M059J (cell line): ENCODE results near the gene PSRC1.

- RAMPAGE, long total RNA, result no peak
Observed at GRCh38 chr1:109235905-109236679, 13.2 kb upstream of the CELSR2 start.

DNA sequence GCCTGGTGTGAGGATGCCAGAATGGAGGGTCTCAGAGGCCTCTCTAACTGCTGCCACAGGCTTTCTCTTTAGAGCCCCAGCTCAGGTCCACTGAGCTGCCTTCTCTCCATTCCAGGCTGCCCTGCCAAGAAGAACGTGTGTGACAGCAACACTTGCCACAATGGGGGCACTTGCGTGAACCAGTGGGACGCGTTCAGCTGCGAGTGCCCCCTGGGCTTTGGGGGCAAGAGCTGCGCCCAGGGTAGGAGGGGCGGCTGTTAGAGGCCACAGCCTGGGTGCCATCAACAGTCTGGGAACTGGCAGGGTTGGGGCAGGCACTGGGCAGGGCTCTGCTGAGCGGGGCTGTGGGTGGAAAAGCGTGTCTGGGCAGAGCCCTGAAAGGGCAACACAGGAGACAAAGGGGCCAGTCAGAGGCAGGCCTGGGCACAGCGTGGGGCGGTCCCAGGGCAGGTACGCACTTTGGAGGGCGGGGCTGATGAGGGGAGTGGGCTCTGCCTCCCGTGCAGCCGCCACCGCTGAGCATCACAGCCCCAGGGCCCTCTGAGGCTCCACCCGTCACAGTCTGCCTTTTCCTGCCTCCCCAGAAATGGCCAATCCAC, 13.8 kb downstream of the CELSR2 start:
- RAMPAGE, long total RNA, result no peak

- RAMPAGE, long total RNA, result no peak
Observed at GRCh38 chr1:109263626-109264042, 14.3 kb downstream of the CELSR2 start.

GRCh38 chr1:109282690-109283619, at the start of gene PSRC1:
PSRC1 (minus strand) TSS chr1:109283145.
- RAMPAGE, long total RNA, result start-site peak on the minus strand at chr1:109283106-109283118, 32 and 37 reads in 2 replicates

GRCh38 chr1:109298477-109298912, 8.3 kb downstream of the MYBPHL start:
- RAMPAGE, long total RNA, result no peak

- RAMPAGE, long total RNA, result no peak
Observed at GRCh38 chr1:109377276-109377908, 20.3 kb downstream of the SORT1 start.

DNA sequence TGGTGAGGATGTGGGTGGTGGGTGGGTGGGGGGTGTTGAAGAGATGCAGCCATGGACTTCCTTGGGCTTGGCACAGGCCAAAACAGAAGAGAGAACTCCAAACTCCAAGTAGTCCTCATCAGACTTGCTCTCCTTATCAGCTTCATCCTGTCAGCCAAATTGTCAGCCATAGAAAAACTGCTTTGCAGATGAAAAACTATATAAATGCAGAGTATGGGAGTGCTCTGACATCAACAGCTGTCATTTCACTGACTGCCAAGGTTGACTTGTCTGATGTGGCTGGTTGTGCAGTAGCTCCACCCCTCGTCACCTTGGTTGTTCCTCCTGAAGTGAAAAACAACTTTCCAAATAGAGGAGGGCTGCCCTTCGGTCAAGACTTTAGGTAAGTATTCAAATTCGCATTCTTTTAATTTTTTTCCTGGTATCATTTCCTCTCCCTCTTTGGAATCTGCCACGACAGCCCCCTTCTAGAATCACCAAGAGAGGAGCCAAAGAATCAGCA, 7.0 kb downstream of the AMIGO1 start:
- RAMPAGE, long total RNA, result no peak

DNA sequence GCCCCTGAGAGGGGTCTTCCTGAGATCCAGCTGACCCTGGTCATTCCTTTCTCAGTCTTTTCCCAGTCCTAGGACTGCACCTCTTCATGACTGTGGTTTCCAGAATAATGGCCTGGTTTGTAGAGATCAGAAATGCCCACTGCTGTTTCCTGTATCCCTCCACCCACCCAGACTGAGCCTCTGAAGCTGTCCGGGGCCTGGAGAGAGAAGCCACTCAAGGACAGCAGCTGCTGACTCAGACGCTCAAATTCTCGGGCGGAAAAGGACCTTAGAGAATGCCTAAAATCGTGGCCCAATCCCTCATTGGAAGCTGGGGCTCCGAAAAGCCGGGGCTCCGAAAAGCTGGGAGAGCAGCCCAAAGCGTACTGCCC, 7.9 kb upstream of the GPR61 start:
- RAMPAGE, long total RNA, result no peak

DNA sequence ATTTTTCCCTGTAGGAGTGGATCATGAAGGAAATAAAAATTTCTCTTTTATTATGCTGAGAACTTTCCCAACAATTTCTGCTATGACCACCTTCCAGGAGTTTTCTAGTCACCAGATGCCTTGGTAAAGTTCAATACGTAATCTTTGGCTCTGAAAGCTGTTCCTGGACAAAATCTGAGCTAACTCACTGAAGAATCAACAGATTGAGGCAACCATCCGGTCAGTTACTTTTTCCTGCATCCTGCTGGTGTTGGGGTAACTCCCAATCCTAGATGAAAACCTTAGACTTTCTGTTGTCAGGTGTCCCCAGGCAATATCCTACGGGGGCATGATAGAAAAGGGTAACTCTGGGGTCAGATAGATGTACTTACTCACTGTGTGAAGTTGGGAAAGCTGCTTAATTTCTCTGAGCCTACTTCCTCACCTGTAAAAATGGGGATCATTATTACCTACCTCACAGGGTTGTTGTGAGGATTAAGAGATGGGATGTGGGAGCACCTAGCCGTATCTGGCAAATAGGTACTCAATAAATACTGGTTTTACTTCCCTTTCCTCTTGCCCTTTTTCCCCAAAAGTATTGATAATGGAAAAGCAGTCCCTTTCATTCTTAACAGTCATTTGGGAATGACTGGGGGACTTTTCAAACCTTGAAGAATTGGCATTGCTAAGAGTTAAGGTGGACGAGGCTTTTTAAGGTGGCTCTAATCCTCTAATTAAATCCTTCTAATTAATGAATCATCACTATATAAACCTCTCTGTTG, 1.5 kb upstream of the GNAI3 start:
- RAMPAGE, long total RNA, result no peak

GRCh38 chr1:109872214-109872550, 38.5 kb upstream of the CSF1 start:
- RAMPAGE, long total RNA, result no peak

DNA sequence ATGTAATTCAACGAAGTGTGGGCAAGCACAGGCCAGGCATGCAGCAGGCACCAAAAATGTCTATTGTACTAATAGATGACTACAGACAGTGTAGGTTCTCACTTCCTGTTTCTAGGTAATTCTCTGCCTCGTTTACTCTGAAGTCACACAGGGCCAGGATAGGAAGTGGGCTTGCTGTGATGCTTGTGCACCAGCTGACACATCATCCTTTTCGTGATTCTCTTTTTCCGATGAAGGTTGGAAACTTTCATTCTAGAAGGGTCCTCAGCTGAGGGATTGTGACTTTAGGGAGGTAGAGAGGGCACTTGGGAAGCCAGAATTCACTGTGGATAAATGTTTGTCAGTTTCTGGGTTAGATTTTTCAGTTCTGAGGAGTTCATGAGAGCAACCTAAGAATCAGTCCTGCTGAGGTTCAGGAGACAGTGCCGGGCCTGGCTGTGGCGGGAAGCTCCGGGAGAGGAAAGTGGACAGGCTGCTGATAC, 4.4 kb upstream of the CSF1 start:
- RAMPAGE, long total RNA, result no peak

- RAMPAGE, long total RNA, result no peak
Observed at GRCh38 chr1:109911448-109911758, 754 bp downstream of the CSF1 start.

DNA sequence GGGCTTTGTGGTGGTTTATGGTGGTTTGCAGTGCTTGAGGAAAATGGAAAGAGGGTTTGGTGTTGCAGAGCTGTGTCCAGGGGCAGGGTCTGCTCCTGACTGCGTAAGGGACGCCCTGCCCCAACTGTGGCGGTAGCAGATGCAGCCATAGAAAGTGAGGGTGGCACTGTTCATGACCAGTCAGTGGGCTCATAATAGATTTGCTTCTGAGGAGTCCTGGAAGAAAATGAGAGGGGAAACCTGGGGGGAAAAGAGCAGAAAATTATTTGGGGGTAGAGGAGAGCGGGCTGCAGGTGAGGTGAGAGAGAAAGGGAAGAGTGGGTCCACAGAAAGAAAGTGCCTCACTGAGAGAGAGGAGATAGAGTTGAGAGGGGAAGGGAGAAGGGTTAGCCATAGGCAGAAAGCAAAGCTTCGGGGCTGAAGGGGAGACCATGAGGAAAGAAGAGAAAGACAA, 1.1 kb downstream of the CSF1 start:
- RAMPAGE, long total RNA, result no peak

DNA sequence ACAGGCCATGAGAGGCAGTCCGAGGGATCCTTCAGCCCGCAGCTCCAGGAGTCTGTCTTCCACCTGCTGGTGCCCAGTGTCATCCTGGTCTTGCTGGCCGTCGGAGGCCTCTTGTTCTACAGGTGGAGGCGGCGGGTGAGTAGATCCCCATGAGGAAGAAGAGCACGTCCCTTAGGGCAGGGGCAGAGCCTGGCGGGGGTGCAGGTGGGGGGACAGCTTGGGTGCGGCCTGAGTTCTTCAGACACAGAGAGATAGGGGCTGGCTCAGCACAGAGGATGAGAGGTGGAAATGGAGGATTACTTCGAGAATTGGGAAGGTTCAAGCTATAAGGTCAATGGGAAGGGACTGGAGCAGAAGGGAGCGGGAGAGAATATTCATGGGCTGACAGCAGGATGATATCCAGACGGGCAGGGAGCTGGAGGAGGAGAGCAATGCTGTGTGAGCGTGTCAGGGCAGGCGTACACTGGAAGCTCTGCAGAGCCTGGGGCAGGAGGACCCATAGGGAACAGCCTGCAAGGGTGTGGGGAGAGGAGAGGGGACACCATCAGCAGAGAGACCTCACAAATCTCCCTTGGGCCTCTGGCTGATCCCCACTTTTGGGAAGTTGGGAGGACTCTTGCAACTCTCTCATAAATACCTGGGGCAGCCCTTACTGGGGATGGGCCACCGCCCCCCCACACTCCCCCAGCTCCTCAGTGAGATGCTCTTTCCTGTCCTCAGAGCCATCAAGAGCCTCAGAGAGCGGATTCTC, 13.6 kb downstream of the CSF1 start:
- RAMPAGE, long total RNA, result no peak

DNA sequence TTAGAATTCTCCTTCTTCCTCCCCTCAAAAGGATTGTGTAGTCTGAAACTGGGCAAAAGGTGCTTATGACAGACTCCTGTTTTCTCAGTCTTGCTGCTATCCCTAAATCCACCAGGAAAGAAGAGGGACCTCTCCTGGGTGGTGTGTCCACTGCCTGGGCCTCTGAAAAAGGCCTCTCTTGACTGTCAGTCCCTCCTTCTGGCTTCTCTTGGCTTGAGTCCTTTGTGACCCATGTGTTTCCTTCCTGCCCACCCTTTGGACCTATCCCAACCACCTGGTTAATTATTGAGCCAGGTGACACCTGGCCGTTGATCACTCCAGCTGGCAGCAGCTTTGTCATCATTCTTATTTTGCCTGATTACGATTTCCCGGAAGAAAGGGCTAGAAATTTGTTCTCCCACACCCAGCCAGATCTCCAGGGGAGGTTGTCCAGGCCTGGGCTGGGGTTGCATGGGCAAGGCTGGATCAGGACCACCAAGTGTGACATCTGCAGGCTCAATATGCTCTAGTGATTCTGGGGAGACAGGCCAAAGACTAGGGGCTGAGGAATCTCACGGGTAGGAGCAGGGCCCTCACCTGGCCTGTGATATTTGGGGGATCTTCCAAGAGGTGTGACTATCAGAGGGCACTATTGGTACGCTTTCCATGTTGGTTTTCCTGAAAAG, 24.8 kb downstream of the CSF1 start:
- RAMPAGE, long total RNA, result no peak

GRCh38 chr1:109978061-109978315, 6.6 kb upstream of the AHCYL1 start:
- RAMPAGE, long total RNA, result no peak

GRCh38 chr1:110007271-110007959, 22.9 kb downstream of the AHCYL1 start:
- RAMPAGE, long total RNA, result no peak

GRCh38 chr1:110029579-110029987, 4.8 kb upstream of the STRIP1 start:
- RAMPAGE, long total RNA, result no peak

DNA sequence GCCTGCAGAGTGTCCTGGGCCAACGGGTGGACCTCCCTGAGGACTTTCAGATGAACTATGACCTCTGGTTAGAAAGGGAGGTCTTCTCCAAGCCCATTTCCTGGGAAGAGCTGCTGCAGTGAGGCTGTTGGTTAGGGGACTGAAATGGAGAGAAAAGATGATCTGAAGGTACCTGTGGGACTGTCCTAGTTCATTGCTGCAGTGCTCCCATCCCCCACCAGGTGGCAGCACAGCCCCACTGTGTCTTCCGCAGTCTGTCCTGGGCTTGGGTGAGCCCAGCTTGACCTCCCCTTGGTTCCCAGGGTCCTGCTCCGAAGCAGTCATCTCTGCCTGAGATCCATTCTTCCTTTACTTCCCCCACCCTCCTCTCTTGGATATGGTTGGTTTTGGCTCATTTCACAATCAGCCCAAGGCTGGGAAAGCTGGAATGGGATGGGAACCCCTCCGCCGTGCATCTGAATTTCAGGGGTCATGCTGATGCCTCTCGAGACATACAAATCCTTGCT, 16.6 kb downstream of the ALX3 start:
- RAMPAGE, long total RNA, result no peak

DNA sequence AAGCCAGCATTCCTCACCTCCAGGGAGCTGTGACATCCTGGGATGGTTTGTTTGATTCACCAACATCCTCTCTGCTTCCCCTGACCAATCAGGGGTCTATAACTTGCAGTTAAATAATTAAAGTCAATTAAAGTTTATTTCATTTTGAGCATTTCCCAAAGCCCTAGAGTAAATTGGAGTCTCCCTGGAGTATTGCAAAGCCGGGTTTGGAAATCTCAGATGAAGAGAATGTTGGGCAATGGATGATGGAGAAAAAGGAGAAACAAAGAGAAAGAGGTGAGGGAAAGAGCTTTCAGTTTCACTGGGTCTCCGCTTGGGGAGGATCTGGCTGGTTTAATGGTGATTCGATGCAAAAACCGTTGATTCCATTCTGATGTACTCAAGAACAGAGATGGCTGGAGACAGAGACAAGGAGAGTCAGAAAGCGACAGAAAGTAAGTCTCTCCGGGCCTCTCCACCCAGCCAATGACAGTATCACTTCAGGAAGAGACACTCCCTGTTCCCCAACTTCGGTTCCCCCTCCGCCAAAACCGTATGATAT, 12.8 kb upstream of the ALX3 start:
- RAMPAGE, long total RNA, result no peak